NCI-H460 (cell line): Measurements from ENCODE around the gene PNPLA4.

DNA sequence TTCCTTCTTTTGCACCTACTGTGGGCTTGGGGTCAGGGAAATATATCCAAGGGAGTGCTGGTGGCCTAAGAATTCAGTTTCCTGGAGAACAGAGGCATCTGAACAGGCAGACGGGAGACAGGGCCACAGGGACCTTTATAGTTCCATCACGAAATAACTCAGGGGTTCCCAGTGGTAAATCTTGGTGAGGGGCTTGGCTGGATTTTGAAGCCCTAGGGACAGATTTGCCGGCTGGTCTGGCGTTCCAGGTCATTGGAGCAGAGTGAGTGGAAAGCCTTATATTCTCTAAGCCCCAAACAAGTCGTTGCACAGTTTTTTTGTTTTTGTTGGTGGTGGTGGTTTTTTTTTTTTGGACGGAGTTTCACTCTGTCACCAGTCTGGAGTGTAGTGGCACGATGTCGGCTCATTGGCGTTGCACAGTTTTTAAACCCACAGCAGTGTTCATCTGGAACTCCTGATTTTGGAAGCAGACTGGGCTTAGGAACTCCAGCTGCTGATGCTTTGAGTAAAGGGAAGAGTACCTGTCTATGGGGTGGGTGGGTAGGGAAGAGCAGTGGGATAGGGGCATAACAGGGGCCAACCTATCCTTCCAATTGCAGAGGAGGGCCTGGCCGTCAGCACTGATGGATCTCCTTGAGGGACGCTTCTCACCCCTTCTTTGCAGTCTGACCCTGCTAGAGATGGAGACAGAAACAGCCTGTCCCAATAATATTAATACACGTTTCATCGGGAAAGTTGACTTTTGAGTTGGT lies 1.9 kb downstream of the CD99 start:
RAMPAGE:
- cytosol, long total RNA, result no peak
- long total RNA, result no peak
- nucleus, long total RNA, result no peak

GRCh38 chrX:2708131-2708491 lies 17.0 kb downstream of the CD99 start:
RAMPAGE:
- cytosol, long total RNA, result no peak
- long total RNA, result no peak
- nucleus, long total RNA, result no peak

DNA sequence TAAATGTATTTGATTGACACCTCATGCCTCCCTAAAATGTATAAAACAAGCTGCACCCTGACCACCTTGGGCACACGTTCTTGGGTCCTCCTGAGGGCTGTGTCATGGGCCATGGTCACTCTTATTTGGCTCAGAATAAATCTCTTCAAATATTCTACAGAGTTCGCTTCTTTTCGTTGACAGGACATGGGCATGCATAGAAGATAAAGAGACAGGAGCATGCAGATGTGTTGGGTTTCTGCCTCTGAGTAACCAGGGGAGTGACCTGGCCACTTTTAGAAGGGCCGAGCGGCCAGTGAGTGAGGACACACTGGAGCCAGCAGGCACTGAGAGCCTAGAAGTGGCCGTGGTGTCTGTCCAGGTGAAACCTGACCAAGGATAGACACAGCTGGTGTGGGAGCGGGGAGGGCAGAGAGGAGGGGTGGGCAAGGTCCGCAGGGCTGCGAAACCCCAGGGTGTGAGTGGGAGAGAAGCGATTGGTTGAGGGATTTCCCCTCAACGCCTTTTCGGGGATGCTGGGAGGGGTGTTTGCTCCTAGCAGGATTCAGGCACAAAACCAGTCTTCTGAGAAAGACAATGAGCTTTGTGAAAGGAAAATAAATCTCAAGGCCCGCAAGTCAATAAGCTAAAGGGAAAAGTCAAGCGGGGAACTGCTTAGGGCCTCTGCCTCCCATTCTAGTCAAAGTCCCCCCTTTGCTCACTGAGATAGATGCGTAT lies 1.9 kb downstream of the ARSL start:
RAMPAGE:
- cytosol, long total RNA, result no peak
- long total RNA, result no peak
- nucleus, long total RNA, result no peak

GRCh38 chrX:2968013-2968655 lies 4.0 kb upstream of the ARSL start:
RAMPAGE:
- cytosol, long total RNA, result no peak
- long total RNA, result no peak
- nucleus, long total RNA, result no peak

RAMPAGE:
- cytosol, long total RNA, result no peak
- long total RNA, result no peak
- nucleus, long total RNA, result no peak
These were observed 74.6 kb downstream of the MXRA5 start for GRCh38 chrX:3271788-3272370.

RAMPAGE:
- cytosol, long total RNA, result no peak
- long total RNA, result no peak
- nucleus, long total RNA, result no peak
These were observed 102.8 kb upstream of the PRKX start for GRCh38 chrX:3815991-3816971.

RAMPAGE:
- cytosol, long total RNA, result no peak
- long total RNA, result no peak
- nucleus, long total RNA, result no peak
These were observed 1.1 kb downstream of the NLGN4X start for GRCh38 chrX:6227644-6227947.

DNA sequence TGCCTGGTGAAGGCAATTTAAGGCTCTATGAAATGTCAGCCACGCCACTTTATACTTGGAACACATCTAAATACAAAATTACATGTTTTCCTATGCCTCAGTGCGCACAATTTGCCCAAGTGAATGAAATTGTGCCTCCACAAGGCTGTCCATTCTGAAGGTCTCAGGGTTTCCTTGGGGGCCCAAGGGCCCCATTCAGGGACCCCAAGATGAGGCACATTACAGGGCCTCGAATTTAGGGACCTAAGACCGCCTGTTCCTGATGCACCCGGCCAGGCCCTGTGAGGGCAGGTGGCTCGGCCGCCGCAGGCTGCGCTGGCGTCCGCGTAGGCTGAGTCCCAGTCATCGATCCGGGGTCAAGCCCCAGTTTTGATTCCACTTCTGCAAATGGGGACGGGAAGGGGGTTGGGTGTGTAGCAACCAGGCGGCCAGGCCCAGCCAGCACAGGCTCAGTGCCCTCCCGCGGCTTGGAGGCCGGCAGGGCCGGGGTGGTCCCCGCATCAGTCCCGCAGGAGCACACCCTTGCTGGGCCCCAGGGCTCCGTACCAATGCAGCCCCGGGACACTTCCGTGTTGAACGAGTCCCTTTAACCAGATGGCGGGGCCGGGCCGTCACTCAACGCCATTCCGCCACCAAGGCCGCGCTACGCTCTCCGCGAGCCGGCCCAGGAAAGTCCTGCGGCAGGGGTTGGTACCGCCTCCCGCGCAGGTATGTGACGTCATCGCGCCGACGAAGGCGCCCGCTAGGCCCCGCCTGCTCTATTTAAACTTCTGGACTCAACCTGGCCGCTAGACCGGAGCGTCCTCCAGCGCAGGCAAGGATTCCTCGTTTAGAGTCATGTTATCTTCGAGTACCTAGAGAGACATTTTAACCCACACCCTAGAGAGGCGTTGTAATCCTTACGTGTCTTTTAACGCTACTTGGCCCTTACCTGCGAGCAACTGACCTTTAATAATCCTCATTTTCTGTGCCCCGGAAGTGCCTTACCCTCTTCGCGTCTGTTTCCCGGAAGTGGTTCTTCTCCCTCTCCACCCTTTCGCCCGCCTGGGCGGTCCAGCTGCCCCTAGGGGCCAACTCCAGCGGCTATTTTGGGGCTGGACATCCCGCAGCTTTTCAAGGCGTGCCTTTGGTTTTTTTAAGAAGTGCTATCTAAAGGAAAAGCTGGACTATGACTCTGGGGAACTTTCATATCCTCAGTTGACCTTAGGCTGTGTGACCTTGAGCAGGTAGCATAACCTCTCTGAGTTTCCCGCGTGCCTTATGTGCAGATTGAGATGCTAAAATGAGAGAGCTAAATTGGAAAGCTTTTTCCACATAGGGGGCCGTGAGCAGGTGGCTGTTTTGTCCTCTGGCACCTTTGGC lies at the start of gene PNPLA4:
PNPLA4 (minus strand) TSS at position 674 of the 1,362 bp plus-strand sequence.
RAMPAGE:
- cytosol, long total RNA, result start-site peak on the minus strand centred at position 670 of the sequence, 52 bp wide, 77 and 145 reads in 2 replicates
- long total RNA, result start-site peak on the minus strand centred at position 669 of the sequence, 54 bp wide, 55 and 193 reads in 2 replicates
- nucleus, long total RNA, result no peak

GRCh38 chrX:8190885-8191515 lies 19.9 kb upstream of the VCX2 start:
RAMPAGE:
- cytosol, long total RNA, result no peak
- long total RNA, result no peak
- nucleus, long total RNA, result no peak

DNA sequence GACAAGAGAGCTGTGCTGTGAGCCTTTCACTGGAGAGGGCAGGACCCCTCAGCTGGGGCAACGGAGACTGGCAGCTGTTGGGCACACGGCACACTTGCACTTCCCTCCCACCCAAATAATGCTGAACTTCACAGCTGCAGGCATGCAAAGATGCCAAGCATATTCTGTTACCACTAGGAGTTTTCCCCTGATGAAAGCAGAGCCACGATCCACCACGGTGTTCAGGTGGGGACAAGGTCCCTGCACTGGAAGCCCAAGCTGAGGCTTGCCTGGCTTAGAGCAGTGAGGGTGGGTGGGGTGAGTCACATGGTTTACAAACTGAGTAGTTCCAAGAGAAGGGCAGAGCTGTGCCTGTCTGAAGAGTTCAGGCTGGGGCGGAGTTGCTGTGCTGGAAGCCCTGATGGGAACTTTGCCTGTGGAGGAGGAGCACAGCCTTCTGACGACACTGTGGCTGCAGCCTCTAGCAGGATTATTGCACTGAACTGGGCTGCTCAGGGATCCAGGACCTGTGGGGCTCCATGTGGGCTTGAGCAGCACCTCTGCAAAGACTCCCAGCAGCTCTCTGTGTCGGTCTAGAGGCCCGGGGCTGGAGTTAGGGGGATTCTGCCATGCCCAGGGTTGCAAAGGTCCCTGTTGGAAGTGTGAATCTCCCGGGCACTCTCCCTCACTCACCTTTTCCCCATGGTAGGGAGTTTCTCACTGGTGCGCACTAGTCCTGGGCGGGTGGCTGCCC lies 45.4 kb downstream of the FAM9B start:
RAMPAGE:
- cytosol, long total RNA, result no peak
- long total RNA, result no peak
- nucleus, long total RNA, result no peak

RAMPAGE:
- cytosol, long total RNA, result no peak
- long total RNA, result no peak
- nucleus, long total RNA, result no peak
These were observed 125.0 kb upstream of the TBL1X start for GRCh38 chrX:9339728-9340288.

DNA sequence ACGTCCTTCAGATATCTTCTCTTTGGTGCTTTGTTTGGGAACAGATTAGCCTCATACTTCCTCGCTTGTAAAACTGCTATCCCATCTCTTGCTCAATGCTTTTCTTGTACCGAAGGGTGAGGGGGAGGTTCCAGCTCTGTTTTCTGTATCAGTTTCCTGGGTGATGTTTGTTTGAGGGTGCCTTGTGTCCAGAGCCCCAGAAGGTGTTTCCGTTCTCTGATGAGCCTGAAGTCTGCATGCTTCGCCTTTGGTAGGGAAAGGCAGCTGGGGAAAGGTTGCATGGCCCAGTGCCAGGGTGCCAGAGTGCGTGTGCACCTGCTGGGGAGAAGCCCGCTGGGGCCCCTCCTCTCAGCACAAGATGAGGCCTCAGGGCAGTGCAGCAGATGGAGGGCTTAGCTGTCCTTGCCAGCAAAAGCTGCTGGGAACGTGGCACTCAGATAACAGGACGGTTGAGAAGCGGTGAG lies 73.7 kb downstream of the TBL1X start:
RAMPAGE:
- cytosol, long total RNA, result no peak
- long total RNA, result no peak
- nucleus, long total RNA, result no peak

DNA sequence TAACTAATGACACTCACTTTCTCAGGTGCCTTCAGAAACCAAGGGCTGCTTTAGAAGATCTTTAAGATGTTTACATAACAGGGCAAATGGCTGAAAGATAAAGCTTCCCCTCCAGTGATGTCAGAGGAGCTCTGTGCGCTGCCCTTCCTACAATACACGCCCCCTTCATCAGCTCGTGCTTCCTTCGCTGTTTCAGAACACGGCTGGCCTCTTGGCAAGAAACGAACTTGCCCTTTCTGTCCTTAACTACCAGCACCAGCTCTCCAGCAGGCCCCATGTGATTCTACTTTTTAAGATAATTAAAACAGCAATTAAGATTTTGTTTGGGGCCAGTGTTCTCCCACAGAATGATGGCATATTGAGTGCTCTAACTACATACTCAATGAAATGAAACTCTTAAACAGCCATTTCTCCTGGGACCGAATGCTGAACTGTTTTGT lies 118.9 kb downstream of the GPR143 start:
RAMPAGE:
- cytosol, long total RNA, result no peak
- long total RNA, result no peak
- nucleus, long total RNA, result no peak

GRCh38 chrX:9662546-9662743 lies 103.2 kb downstream of the GPR143 start:
RAMPAGE:
- cytosol, long total RNA, result no peak
- long total RNA, result no peak
- nucleus, long total RNA, result no peak

RAMPAGE:
- cytosol, long total RNA, result no peak
- long total RNA, result no peak
- nucleus, long total RNA, result no peak
These were observed 58.0 kb upstream of the CLDN34 start for GRCh38 chrX:9909250-9909540.

DNA sequence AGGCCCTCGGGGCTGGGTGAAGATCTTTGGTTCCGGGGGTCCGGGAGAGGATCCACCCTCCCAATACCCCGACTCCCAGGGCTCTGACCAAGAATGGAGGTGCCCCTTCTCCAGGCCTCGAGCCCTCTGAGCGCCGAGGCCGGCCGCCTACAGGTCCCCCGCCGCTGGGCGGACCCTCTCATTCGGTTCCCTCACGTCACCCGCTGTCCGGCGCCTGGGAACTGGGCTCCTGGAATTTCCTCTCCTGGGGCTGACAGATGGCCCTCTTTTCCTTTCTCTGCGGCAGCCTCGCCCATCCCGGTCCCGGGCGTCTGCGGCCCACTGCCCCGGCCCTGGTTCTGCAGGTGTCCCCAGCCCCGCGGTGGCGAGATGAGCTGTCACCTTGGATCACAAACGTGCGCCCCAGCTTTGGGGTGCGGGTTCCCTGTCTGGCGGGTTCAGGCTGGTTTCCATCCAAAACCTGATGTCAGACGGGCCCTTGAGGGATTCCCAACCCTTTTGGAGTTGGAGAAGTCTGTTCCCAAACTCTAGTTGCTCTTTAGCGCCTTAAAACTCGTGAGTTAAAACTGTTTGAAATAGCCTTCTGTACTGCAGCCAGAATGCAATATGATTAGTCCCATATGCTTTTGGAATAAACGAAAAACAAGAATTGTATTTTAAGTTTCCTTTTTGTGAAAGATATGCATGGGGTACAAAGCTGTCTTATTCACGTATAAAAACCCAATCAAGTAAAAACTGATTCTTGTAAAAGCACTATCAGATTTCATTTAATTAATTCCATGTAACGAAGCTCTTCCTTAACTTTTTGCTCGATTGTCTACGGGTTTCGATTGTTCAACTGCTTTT lies 49.2 kb downstream of the CLDN34 start:
RAMPAGE:
- cytosol, long total RNA, result no peak
- long total RNA, result no peak
- nucleus, long total RNA, result no peak

DNA sequence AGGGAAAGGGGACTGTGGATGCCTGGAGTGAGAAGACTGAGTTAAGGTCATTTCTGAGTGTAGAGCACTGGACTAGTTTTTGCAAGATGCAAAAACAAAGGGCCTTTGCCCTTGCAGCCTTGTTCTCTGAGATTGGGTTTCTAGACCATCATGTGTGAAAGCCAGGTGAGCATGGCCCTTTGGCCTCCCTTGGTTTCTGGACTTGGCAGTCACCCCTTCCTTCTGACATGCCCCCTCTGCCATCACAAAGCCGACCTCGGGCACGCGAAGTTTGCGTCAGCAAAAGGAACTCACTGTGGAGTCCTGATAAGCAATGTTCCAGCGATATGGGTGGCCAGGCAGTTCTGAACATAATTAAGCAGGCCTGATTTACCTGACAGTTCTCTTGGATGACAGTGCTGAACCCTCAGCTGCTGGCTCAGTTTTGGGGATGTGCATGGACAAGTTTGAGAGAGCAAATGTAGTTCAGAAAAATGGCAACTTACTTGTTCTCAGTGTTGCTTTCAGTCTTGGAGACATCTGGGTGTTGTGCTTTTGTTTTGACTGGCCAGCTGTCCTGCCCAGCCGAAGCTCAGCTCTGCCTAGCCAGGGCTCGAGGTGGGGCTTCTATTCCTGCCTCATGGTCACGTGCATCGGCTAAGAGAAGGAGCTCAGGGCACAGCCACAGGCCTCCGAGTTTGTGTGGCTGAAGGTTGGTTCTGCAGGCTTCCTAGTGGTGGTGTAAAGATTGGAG lies 78.2 kb downstream of the CLDN34 start:
RAMPAGE:
- cytosol, long total RNA, result no peak
- long total RNA, result no peak
- nucleus, long total RNA, result no peak

DNA sequence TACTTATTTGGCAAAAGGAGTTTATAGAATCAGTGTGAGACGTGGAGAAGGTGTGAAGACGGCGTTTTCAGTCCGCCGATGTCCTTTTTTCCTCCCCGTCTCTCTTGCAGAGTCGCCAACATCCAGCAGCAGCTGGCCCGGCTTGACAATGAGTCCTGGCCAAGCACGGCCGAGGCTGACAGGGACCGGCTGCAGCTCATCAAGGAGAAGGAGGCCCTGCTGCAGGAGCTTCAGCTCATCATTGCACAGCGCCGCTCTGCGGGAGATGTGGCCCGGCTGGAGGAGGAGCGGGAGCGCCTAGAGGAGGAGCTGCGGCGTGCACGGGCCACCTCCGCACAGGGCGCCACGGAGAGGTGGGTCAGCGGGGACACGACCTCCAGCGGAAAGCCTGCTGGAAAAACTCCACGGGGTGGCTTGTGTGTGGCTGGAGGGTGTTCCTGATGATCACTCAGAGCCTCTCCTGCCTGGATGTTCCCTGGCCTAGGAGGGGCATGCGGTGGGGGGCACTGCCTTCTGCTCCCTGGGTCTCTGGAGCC lies 47.0 kb upstream of the CLCN4 start:
RAMPAGE:
- cytosol, long total RNA, result no peak
- long total RNA, result no peak
- nucleus, long total RNA, result no peak

GRCh38 chrX:10133889-10134861 lies 22.6 kb upstream of the CLCN4 start:
RAMPAGE:
- cytosol, long total RNA, result no peak
- long total RNA, result no peak
- nucleus, long total RNA, result no peak

DNA sequence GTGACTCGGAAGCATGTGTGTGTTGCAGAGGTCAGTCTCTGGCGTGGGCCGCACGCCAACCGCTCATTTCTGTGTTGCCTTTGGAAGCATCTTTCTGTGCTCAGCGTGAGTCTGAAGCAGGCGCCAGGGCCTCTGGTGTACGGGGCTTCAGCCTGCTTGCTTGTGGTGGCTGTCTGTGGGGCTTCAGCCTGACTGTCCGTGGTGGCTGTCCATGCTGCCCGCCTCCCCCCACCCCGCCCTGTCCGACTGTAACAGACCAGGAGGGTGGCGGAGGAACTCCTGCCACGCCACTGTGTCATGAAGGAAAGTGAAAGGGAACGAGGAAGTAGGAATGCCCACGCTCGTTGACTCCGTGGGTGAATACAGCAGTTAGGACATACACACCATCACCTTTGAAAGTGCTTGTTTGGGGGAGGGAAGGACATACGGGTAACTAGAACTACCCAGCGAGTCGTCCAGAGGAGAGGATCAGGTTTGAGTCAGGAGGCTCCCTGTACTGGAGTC lies 14.6 kb upstream of the CLCN4 start:
RAMPAGE:
- cytosol, long total RNA, result no peak
- long total RNA, result no peak
- nucleus, long total RNA, result no peak